ENCODE results near the gene GALNT6.

DNA sequence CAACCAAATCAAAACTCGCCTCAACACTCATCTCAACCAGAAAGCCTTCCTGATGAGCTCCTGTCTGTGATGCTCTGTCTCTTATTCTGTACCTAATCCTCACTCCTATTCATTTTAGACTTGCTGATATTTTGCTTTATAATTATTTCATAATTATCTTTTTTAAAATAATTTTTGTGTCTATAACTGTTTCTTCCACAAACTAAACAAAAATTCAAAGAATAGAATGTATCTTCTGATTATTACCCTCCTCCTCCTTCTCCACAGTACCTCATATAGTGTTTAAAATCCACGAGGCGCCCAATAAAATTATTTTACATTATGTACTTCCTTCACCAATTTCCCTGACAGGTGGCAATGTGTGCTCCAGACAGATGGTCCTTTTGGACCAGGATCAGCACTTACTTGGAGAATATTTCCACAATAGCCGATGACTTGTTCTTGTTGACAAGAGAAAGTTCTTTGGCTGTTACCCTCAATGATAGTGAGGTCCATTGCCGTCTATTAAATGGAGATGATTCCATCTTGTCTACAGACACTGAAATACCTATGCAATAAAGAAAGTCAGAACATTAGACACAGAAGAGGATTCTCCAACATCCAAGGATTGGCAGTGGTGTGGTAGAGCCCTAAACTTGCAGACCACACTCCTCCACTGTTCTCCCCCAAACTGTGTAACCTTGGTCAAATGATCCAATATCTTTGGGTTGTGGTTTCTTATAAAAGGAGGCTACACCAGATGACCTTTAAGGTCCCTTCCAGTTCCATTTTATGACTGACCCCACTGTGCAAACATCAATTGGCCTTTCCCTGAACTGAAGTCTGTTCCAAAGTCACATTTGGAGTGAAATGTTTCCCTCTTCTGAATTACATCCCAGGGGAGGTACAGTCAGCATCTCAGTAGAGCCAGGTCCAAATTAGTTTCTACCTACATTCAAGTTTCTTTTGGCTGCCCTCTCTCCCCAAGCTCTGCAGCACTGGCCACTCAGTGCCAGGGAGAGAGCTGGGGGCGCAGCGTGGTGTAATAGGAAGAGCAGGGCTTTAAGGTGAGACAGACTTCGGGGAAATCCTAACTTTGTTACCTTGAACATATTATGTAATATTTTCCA is 34.7 kb downstream of the LIMA1 start:
- PRO-cap, result unidirectional peak, plus-strand start at position 865 of the sequence

GRCh38 chr12:50275124-50275377 is 8.3 kb downstream of the LIMA1 start:
- PRO-cap, result unidirectional peak, minus-strand start at chr12:50275268

DNA sequence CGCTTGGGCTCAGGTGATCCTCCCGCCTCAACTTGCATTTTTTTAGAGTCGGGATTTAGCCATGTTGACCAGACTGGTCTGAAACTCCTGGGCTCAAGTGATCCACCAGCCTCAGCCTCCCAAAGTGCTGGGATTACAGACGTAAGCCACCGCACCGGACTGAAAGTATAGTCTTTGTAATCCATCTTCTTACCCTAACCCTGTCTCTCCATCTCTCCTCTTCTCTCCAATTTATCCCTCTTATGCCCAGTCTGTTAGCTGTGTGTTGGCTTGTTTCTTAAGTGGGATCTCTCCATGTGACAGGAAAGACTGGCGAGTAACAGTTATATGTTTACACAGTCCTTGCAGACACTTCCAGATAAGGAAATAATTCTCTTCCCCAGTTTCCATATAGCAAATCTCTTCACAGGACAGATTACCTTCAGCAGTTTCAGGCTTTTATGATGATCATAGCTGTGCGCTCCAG is 16.1 kb upstream of the DIP2B start:
- PRO-cap, result unidirectional peak, minus-strand start at position 175 of the sequence

- PRO-cap, result no peak
These were observed 22.3 kb downstream of the DIP2B start for GRCh38 chr12:50527027-50527482.

- PRO-cap, result bidirectional peak, plus-strand start at chr12:50546008, minus-strand start at chr12:50545768
These were observed 41.1 kb downstream of the DIP2B start for GRCh38 chr12:50545861-50546373.

GRCh38 chr12:50589331-50590332 is 84.8 kb downstream of the DIP2B start:
- PRO-cap, result no peak

DNA sequence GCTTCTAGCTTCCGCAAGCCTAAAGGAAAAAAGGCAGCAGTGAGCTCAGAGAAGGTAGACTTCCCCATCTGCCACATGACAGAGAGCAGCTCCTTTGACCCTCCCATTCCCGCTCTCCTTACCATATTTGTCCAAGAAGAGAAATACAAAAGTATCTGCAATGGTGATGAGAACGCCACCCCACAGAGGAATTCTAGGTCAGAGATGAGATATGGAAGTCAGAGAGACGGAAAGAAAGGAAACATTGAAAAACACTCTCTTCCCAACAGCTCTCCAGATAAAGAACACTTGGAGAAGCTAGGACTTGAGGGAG is 27.0 kb downstream of the SLC11A2 start:
- PRO-cap, result no peak

GRCh38 chr12:51005112-51006167 is 20.7 kb downstream of the SLC11A2 start:
- PRO-cap, result no peak

GRCh38 chr12:51124525-51125242 is 41.3 kb upstream of the CSRNP2 start:
- PRO-cap, result no peak

GRCh38 chr12:51139316-51139931 is 33.5 kb downstream of the TFCP2 start:
- PRO-cap, result no peak

- PRO-cap, result no peak
These were observed 13.6 kb downstream of the POU6F1 start for GRCh38 chr12:51204251-51204607.

- PRO-cap, result no peak
These were observed 713 bp upstream of the POU6F1 start for GRCh38 chr12:51218698-51218852.

DNA sequence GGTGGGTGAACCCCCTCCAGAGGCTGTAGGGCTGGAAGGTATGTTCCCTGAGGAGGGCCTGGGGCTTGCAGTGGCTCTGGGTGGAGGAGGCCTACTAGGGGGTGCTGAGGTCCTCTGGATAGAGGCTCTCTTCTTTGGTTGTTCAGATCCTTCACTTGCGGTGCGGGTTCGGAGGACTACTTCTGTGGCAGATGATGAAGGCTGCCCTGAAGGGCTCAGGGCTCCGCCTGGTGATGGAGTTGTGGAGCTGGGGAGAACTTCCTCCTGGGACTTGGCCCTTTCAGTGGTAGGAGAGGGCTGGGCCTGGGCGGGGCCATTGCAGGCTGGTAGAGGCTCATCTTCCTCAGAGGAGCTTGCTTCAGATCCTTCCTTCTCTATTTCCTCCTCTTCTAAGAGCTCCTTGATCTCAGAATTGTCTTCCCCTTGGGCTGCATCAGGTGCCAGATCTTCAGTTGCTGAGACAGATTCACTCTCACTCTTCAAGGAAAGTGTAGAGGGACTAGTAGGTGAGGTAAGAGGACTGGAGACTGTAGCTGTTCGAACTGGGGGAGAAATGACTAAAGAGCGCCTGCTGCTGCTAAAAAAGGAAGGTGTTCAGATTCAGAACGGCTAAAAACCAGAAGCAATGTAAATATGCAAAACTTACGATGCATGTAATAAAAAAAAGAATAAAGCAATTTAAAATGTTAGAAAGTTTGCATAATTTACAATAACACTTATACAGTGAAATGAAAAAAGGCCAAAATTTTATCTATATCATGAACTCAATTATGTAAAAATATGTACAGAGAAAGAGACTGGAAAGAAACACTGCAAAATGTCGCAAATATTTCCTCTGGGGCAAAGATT is 21.8 kb upstream of the SMAGP start:
- PRO-cap, result unidirectional peak, plus-strand start at position 337 of the sequence; unidirectional peak, minus-strand start at position 554 of the sequence

DNA sequence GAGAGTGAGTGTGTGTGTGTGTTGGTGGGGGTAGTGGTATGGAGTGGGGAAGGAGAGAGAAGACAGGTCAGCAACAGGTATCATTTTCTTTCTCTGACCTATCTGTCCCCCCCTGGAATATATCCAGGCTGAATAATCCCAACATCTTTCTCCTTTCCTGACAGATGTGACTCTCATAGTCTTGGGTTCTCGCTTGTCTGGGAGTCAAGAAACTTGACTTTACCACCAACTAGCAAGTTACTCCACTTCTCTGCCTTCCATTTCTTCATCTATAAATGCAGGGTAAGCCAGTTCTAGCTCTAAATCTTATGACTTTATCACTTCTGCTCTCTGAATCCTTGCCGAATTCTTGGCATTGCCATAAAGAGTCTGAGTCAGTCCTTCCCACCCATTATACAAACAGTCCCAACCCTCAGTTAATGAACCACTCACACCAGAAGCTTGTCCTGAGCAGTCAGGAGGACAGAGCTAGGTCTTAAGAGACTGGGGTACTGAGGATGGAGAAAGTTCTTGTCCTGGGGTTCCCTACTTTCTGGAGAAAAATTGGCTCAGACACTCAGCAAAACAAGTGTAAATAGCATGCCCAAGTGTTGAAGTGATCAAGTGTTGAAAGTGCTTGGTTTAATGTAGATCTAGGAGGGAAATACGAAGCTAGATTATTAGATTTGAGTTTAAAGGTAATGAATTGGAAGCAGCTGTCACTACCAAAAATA is 15.8 kb downstream of the BIN2 start:
- PRO-cap, result bidirectional peak, plus-strand start at position 449 of the sequence, minus-strand start at position 273 of the sequence

DNA sequence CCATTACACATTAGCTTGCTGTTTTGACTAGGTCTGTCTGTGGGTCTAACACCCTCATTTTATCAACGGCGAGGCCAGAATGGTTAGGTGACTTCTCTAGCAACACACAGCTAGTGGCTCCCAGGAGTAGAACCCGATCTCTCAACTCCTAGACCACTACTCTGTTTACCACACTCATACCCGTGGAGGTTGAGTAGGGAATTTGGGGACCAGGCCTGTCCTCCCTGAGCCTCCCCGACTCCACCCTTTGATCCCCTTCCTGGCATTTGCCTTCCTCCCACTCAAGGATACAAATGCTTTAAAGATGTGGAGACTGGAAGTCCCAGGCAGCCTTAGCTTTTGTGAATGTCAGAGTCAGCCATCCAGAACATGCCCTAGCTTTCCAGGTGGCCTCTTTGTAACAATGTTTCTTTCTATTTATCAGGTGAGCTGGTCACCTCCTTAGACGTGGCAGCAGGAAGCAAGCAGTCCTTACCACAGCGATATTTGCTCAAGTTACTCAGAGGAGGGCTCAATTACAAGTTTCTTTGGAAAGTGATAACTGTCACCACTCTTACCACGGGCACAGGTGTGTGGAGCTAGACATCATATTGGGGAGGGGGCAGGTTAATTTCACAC is 5.0 kb downstream of the GALNT6 start:
- PRO-cap, result no peak

GRCh38 chr12:51390664-51391580 is at the start of gene GALNT6:
TSS of gene GALNT6 (minus strand) at chr12:51391406.
- PRO-cap, result unidirectional peak, plus-strand start at chr12:51390963; bidirectional peak, plus-strand start at chr12:51391458, minus-strand start at chr12:51391436

DNA sequence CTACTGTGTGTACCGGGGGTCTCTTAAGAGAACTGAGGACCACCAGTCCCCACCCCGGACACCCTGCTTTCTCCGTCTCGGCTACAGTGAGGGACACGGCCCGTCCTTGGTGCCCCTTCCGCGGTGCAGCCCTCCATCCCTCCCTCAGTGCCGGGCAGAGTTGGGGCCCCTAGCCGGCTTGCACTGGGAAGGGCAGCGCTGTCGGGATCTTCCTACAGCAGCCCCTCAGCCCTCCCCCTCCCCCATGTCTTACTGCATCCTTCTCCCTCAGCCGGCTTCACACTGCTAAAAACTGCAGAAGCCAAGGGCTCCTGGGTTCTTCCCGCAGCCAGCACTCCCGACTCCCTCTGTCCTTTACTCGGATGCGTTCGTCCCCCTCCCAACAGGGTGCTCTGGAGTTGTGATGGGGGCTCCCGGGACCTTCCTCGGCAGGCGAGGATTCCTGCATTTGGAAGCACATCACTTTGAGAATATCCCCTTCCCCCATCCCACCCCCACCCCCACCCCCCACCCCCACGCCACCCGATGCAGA is 592 bp downstream of the SCN8A start:
- PRO-cap, result no peak

DNA sequence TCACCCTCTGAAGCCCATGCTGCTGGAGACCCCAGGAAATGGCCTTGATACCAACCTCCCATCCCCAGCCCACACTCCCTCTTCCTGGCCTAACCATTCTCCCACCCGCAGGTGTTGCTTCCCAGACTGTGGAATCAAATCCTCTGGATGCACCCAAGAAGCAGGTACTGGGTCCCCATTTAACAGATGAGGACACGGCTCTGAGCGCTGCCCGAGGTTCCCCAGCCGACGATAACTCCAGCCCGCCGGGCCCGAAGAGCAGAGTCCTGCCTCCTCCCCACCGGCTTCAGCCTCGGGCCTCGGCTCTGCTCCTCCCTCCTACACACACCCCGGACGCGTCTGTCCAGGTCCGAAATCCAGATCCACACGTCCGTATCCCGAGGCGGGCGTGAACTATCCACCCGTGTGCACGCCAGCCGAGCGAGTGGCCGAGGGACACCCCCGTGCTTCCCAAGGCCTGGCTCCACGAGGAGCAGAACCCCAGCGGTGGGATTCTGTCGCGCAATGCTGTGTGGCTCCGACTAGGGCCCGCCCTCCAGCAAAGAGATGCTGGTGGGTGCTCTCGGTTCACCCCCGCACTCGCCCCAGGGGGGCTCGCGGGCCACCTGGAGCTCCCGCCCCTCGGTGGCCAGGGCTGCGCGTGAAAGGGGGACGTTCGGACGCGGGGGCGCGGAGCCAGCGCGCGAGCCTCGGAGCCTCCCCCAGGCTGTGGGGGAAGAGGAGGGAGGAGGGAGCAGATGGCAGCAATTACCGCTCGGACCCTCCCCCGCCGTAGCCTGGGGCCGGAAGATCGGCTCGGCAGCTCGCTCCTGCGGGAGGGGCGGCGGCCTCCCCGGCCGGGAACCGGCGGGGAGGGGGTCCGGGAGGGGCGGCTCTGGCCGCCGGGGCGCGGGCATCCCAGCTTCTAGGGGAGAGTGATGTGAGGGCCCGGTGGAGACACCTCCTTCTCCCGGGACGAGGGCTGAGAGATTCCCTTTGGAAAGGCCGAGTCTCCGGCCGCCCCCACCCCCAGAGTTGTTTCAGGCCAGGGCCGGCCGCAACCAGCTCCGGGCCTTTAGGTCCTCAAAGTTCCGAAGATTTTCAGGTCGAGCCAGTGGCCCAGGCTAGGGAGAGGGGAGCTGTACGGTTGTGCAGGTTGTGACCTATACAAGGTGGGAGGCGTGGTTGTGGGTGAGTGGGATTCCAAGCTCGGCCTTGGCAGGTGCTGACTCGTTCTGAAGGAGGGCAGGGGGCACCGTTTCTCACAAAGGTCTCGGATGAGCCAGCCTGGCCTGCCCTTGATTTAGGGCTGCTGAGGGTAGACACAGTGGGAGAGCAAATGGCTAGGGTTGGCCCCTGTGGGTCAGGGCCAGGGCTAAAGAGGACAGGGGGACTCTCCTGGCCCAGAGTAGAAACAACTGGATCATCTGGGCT is 18.8 kb upstream of the ANKRD33 start:
- PRO-cap, result no peak

DNA sequence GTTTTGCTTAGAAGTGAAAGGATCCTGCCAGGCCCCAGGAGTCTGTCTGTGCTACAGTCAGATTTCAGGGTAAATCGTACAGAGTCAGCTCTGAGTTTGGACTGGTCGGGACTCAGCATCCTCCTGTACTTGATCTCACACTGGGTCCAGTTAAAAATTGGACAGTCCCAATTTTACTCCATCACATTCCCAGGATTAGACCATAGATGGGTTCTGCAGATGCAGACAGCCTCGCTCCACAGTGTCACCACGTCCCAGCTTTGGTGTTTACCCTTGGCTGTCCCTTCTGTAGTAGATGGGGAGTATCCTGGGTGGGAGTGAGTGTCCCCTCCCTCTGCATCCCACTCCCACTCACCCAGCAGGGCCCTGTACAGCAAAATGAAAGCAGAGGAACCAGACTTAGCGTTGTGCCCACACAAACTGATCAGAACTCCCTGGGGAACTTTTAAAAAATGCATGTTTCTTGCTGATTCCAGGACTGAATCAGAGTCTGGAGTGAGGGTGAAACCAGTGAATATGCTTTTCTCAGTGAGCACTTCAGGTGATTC is 2.7 kb downstream of the ACVRL1 start:
- PRO-cap, result no peak

GRCh38 chr12:51954705-51955331 is 3.3 kb downstream of the ACVR1B start:
- PRO-cap, result bidirectional peak, plus-strand start at chr12:51955177, minus-strand start at chr12:51955035